Urinary bladder (tissue), 3 donors: ENCODE measurements around a stretch of chr18.

GRCh38 chr18:61334061-61334541 is 871 bp downstream of the CDH20 start:
- PRO-cap, result no peak
- RAMPAGE, long total RNA, result no peak

- PRO-cap, result no peak
- RAMPAGE, long total RNA, result no peak
Measured at GRCh38 chr18:61543425-61543871, 210.2 kb downstream of the CDH20 start.

DNA sequence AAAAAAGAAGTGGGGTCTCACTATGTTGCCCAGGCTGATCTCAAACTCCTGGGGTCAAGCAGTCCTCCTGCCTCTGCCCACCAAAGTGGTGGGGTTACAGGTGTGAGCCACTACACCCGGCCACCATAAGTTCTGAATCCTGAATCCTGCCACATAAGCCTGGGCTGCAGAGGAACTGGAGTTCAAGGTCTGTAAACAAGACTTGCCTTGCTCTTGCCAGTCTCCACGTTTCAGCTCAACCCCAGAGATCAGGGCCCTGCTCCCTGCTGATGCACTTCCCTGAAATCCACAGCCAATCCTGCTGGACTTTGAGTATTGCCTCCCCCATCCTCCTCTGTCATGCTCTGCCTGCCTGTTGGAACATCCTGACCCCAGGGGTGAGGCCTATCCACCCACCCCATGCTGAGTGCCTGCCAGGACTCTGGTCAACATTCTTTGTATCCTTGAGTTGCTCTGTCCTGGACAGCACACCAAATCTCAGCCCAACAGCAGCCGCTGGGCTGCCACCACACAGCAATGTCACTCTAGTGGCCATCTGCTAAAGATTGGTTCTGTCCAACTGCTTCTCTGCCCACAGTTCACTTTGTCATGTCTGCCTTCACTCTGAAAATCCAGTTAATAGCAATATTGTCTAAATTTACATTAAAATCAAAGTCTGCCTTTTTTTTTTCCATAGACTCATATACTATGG is 243.8 kb downstream of the RNF152 start:
- PRO-cap, result no peak
- RAMPAGE, long total RNA, result no peak

DNA sequence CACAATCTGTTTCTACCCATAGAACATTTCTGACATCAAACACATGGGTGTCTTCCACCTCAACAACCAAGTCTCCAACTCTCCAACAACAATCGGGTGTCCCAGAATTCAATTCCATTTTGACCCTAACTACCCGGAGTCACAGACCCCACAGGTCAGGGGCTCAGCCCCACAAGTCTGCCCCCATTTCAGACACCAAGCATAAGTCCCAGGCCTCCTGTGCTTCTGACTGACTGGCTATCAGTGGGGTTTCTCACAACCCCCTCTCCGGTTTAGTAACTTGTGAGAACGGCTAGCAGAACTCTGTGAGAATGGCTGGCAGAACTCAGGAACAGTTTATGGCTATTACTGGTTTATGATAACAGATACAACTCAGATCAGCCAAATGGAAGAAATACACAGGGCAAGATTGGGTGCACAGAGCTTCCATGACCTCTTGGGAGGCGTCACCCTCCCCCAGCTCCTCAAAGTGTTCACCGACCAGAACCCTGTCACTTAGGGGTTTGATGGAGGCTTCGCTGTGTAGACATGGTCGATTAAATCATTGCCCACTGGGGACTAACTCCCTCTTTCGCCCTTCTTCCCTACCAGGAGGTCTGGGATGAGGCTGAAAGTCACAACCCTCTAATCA is 28.7 kb downstream of the RNF152 start:
- PRO-cap, result no peak
- RAMPAGE, long total RNA, result no peak

GRCh38 chr18:61869864-61871131 is 22.5 kb downstream of the RNF152 start:
- PRO-cap, result no peak
- RAMPAGE, long total RNA, result no peak

DNA sequence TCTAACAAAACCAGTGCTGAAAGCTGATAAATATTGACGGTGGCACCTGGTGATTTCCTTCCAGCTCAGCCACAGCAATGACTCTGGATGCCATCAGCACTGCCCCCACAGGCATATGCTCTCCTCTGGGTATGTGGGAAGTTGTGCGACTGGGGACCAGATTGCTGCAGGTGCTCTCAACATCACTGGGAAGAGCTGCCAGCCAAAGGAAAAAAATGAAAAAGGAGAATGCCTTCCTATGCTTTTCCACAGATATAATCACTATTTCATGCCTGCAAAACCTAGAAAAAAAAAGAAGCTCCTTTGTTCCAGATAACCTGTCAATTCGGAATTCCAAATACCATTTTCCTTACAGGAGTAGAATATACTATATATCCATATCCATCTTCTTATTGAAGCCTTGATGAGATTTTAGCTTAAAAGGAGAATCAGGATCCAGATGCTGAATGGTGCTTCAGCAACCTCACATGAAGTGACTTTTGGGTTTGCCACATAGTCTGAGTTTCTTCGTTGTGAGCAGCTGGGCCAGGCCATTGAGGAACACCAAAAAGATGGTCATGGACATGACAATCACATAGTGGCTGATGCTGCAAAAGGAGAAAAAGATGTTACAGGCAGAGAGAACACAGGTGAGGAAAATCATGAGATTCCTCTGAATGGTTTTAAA is 141.3 kb downstream of the PIGN start:
- PRO-cap, result no peak
- RAMPAGE, long total RNA, result no peak

- PRO-cap, result no peak
- RAMPAGE, long total RNA, result no peak
Measured at GRCh38 chr18:62078917-62079503, 107.8 kb downstream of the PIGN start.

- PRO-cap, result no peak
- RAMPAGE, long total RNA, result no peak
Measured at GRCh38 chr18:62089205-62089653, 97.6 kb downstream of the PIGN start.

DNA sequence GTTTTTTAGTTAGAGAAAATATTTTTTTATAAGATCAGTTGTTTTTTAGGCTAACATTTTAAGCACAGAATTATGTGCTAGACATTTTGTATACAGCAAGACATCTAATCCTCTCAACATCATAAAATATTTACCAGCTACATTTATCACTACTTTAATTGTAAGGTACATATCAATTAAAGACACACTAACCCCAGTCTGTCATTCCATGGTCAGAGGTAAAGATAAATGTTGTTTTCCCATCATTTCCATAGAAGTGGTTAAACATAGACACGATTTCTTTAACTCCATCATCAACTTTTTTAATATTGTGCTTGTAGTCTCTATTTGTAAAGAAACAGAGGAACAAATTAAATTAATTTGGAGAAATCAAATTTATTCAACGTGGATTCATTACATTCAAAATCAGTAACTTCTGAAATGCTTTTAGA is 40.1 kb downstream of the PIGN start:
- PRO-cap, result no peak
- RAMPAGE, long total RNA, result no peak

DNA sequence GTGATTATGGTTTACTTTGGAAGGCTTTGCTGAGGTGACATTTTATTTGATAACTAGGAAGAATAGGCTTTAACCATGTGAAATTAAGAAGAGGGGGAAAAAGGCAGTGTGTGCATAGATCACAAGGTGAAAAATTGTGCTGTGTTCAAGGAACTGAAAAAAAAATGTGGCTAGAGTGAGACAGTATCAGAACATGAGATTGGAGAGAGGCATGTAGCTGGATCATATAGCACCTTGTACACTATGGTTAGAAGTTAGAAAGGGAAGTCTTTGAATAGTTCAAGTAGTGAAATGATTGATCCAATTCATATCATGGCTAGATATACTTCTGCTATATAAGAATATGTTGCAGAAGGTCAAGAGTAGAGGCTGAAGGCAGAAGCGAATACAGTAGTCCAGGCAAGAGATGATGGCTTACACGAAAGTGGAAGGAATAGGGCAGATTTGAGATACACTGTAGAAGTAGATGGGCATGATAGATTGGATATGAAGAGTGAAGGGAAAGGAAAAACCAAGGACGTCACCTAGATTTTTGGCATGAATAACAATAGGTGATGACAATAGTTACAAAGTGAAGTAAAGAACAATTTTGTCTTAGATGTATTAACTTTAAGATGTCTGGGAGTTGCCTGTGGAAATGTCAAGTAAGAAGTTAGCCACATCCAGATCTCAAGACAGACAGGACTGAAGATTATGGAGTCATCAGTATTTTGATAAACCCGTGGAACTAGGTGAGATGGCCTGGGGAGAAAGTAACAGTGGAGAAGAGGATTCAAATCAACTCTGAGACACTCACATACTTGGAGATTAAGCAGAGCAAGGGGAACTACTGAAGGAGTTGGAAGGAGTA is 12.0 kb upstream of the TNFRSF11A start:
- PRO-cap, result no peak
- RAMPAGE, long total RNA, result no peak

GRCh38 chr18:62368662-62369386 is 43.7 kb downstream of the TNFRSF11A start:
- PRO-cap, result no peak
- RAMPAGE, long total RNA, result no peak

GRCh38 chr18:62452036-62452838 is 70.6 kb upstream of the ZCCHC2 start:
- PRO-cap, result no peak
- RAMPAGE, long total RNA, result no peak

DNA sequence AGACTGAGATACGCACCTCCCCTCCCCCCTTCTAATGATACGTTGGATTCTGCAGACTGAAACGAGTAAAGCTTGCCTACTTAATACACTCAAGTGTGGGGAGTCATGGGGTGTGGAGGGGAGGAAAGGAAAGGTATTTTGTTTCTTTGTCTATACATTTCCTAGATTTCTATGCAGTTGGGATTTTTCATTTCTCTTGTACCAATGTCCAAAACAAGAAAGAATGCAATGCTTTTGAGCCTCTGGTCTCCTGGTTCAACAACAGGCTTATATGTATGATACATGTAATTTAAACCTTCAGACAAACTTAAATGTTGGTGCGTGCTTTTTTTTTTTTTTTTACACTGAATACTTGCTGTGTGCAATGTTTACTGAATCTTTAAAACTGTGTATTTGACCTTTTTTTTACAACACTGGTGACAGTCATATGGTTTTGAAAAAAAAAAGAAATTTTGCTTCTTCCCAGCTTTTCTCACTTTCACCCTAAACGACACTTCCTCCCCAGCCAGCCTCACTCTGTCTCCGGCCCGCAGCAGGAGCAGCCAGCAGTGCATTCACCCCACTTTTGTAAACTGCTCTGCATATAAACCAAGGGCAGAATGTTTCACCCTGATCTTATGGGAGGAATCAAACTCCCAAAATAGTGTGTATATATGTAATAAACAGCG is 53.8 kb downstream of the ZCCHC2 start:
- PRO-cap, result no peak
- RAMPAGE, long total RNA, result no peak

DNA sequence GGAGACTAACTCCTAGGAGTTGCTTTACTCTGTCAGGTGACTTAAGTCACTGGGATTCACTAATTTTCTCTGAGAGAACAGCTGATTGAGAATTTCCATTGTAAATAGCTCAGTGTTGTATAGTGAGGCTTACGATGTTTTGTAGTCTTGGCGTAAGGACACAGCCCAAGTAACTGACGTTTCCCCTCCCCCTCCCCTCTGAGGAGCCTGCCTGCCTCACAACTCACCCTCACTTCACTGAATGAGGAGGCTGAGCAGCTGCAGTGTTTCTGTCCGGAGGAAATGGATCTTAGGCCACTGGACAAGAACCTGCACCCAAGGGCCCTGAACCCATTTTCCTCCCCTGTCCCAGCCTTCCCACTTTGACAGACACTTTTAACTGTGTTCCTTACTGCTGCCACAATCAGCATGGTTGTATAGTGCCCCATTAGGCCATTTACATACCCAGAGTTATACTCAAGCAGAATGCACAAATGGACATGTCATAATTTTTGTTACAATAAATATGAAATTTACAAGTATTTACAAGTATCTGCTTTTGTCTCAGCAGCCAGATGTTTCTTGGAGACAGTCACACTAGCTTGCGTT is 264.7 kb downstream of the PHLPP1 start:
- PRO-cap, result no peak
- RAMPAGE, long total RNA, result no peak

- PRO-cap, result no peak
- RAMPAGE, long total RNA, result no peak
Measured at GRCh38 chr18:62991793-62992427, 276.6 kb downstream of the PHLPP1 start.

GRCh38 chr18:63004613-63005203 is 289.4 kb downstream of the PHLPP1 start:
- PRO-cap, result no peak
- RAMPAGE, long total RNA, result no peak

GRCh38 chr18:63142844-63143545 is 176.6 kb downstream of the BCL2 start:
- PRO-cap, result no peak
- RAMPAGE, long total RNA, result no peak

- PRO-cap, result no peak
- RAMPAGE, long total RNA, result no peak
Measured at GRCh38 chr18:63155798-63156889, 163.4 kb downstream of the BCL2 start.

DNA sequence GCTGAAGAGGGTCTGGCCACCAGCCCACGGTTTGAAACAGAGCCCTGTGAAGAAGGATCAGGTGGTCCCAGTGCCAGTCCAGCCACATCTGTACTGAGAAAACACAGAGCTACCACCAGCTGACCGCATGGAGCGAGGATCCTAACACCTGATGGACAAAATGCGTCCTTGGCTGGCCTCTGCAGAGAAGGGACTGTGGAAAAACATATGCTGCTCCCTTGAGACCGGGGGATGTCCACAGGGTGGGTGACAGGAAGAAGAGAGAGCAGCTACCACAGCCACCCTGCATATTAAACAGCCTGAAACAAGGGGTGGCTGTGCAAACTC is 137.3 kb downstream of the BCL2 start:
- PRO-cap, result no peak
- RAMPAGE, long total RNA, result no peak

DNA sequence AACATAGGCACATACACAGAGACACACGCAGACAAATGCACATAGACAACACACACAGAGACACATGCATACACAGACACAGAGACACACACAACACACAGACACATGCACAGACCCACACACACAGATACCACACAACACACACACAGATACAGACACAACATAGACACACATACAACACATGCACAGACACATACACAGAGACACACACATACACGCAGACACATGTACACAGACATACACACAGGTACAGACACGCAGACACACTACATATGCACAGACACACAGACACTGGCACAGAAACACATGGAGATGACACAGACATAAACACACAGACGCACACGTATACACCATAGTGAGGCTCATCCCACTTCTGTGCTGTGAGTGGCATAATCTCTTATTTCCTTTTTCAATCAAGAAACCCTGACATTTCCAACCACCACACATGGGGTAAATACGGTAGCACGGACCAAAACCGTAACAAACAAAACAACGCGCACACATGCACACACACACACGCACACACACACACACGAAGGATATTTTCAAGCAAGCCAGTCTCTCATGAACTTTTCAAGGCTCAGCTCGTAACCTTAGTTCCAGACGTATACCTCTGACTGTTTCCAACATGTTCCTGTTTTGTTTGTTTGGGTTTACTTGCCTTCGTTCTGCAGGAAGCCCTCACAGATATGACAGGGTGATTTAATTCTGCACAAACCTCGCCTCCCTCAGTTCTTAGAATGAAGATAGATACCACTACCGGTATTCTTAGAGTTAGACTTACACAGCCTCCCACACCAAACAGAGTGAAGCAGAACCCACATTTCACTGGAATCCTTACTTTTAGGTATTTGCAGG is 119.9 kb downstream of the BCL2 start:
- PRO-cap, result no peak
- RAMPAGE, long total RNA, result no peak